ENCODE data around the gene IRF2BP2.

DNA sequence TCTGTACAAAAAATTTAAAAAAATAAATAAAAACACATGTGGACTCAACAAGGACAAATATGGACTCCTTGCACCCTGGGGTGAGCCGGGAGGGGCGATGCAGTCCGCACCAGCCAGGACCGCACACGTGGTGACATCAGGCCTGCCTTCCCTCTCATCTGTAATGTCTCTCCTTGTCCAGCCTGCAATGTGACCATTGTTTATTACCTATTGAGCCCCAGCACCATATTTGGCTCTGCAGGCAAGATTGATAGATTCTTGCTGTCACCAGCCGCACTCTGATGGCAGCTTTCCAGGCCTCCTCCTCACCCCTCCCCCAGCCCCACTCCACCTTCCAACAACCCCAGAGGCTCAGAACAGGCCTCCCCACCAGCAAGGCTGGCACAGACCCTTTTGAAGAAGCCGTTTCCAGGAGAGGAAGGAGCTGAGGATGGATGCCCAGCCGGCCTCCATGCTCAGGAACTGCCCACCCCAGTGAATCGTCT lies 55.1 kb downstream of the IRF2BP2 start:
- RRBS, result no CpG with 5 or more reads among the region's 9 CpGs

- RRBS, result 1% methylated on average over 29 of the region's 89 CpGs
Measured at GRCh38 chr1:234599386-234600511, 10.2 kb downstream of the IRF2BP2 start.

DNA sequence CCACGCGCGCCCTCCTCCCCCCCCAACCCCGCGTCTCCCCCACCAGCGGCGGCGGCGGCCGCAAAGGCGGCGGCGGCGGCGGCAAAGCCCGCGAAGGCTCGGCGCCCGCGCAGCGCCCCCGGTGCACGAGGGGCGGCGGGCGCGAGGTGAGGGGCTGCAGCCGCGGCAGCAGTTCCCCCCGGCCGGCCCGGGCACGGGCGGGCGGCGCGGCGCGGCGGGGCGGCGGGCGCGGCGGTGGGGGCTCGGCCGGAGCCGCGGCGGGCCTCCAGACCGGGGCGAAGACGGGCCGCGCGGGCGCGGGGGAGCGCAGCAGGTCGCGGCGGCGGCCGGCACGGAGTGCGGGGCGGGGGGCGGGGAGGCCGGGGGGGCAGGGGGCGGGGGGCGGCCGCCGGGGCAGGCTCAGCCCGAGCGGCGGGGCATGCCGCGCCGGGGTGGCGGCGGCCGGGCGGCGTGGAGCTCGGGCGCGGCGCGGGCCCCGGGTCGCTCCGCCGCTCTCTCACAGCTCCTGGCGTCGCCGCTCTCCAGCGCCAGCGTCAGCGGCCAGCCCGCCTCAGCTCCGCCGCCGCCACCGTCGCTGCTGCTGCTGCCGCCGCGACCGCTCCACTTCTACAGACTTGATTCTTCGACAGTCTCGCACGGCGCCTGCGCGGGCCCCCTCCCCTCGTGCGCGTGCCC lies at the start of gene IRF2BP2:
IRF2BP2 (minus strand) TSS at position 610 of the 675 bp plus-strand sequence.
- RRBS, result 2% methylated on average over 46 of the region's 119 CpGs

DNA sequence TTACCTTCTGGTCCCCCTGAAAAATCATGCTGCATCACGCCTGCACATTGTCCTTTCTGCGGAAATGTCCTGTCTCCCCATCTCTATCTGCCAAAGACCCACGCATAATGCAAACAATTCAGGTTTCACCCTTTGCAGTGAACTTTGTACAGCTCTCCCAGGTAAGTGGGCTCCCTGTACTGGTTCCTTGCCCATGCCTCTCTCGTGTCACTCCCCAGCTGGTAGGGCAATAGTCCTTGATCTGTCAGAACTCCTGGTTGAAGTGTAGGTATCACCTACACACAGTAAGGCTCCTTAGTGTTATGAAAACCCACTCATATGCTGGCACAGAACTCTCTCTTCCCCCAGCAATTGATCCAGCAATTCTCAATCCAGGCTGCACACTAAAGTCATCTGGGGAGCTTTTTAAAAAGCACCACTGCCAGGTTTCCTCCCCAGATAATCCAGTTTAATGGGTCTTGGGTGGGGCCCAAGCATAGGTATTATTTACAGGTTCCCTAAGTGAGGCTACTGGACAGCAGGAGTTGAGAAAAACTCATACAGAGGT lies 103.1 kb upstream of the IRF2BP2 start:
- RRBS, result no CpG with 5 or more reads among the region's 4 CpGs

DNA sequence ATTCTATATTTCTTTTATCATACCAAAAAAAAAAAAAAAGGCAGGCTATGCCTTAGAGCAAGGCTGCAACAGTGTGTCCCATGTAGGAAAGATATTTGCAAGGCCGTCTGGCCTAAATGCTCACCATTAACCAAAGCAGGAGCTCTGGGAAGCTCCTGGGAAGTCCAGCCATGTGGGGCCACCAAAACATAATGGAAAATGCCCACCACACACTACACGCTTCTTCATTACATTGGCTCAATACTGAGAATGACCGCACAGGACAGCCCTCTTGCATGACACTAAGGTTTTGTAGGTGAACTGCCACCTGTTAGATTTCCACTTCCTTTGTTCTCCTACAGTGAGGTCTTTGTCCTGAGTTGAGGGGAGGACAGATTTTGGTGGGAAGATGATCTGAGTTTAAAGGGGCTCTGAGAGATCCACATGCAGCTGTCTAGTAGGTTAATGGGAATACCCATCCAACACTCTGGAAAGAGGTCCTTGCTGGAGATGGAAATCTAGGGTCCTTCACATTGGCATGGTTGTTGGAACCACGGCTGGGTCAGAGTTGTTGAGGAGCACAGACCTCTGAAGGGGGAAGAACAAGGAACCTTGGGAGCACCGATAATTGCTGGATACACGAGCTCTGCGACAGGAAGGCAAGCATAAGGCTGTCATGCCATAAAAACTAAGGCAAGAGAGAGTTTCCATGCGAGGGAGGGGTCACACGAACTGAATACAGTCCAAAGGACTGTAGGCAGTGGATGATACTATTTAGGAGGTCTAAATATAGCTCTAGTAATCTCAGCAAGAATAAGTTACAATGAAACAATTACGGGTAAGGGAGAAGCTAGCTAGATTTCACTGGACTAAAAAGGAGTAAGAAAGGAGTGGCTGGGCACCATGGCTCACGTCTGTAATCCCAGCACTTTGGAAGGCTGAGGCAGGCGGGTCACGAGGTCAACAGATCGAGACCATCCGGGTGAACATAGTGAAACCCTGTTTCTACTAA lies 105.5 kb upstream of the IRF2BP2 start:
- RRBS, result no CpG with 5 or more reads among the region's 15 CpGs

- RRBS, result no CpG with 5 or more reads among the region's 14 CpGs
Measured at GRCh38 chr1:234720767-234721395, 110.9 kb upstream of the IRF2BP2 start.

DNA sequence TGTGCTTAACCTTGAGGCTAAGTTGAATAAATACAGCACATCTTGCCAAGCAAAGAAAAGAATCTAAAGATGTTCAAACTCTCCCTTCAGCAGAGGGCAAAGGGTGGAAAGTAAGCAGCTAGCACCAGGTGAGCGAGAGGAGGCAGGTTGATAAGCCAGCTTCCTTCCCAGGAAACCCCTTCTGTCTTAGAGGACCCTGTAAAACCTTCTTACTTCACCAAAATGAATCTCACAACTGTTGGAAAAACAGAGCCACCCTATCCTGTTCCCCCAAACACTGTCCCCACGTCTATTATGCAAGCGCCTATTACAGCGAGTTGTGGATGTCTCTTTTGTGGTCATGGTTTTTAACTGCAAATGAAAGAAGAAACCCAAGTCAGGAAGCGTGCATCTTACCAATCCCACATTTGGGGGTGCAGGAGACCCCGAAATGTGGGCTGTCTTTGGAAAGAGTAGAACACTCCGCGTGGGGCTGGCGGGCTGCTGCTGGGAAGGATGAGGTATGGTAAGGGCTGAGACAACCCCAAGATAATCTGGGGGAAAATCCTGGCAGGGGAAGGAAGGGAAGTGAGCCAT lies 168.2 kb upstream of the IRF2BP2 start:
- RRBS, result no CpG with 5 or more reads among the region's 9 CpGs

- RRBS, result no CpG with 5 or more reads among the region's 3 CpGs
Measured at GRCh38 chr1:234854203-234854631, 244.2 kb upstream of the IRF2BP2 start.

GRCh38 chr1:234863960-234864551 lies 254.1 kb upstream of the IRF2BP2 start:
- RRBS, result no CpG with 5 or more reads among the region's 4 CpGs

DNA sequence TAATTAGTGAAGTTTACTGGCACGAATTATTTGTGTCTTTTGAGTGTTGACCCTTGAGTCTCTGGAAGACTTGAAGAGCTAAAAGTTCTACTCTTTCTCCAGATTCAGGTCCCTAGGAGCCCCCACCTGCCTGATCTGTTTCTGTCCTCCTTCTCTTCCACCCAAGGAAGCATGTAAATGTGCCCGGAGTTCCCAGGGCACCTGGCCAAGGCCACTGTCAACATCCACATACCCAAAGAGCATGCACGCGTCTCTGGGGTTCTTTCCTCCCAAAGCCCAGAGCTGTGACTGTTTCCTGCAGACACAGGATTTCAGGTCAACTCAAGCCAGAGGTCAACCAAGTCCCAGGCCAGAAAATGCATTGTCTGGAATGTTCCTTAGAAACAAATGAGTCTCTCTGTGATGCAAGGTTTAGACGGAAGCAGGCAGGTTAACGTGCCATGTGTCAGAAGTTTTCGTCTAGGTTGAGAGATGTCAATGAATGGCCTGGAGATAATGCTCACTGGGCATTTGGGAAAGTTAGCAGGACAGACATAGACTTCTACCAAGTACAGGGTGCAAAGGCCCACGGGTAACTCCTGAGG lies 207.0 kb downstream of the TOMM20 start:
- RRBS, result no CpG with 5 or more reads among the region's 8 CpGs

- RRBS, result 3% methylated on average over 6 of the region's 18 CpGs
Measured at GRCh38 chr1:234963126-234964040, 165.3 kb downstream of the TOMM20 start.

GRCh38 chr1:235010960-235011449 lies 117.6 kb downstream of the TOMM20 start:
- RRBS, result no CpG with 5 or more reads among the region's 8 CpGs

- RRBS, result no CpG with 5 or more reads among the region's 4 CpGs
Measured at GRCh38 chr1:235034760-235035317, 93.8 kb downstream of the TOMM20 start.

DNA sequence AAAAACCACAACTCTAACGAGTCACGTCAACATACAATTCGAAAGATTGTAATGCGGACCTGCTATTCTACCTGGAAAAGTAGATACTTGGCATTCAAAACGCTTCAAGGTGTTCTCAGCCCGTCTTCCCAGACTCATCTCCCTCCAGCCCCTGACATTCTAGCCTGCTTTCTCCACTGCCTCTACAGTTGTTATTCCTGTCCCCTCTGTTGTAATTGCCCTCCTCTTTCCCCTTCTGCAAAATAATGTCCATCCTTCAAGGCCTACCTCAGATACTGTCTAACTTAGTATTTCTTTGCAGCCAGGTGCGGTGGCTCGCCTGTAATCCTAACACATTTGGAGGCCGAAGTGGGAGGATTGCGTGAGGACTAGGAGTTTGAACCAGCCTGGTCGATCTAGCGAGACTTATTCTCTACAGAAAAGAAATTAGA lies 651 bp upstream of the RBM34 start:
- RRBS, result no CpG with 5 or more reads among the region's 12 CpGs

- RRBS, result no CpG with 5 or more reads among the region's 10 CpGs
Measured at GRCh38 chr1:235320126-235321443, 7.4 kb downstream of the ARID4B start.

- RRBS, result no CpG with 5 or more reads among the region's 14 CpGs
Measured at GRCh38 chr1:235423189-235423679, 56.0 kb downstream of the TBCE start.

- RRBS, result 3% methylated on average over 2 of the region's 39 CpGs
Measured at GRCh38 chr1:235648818-235649406, 672 bp downstream of the GNG4 start.

DNA sequence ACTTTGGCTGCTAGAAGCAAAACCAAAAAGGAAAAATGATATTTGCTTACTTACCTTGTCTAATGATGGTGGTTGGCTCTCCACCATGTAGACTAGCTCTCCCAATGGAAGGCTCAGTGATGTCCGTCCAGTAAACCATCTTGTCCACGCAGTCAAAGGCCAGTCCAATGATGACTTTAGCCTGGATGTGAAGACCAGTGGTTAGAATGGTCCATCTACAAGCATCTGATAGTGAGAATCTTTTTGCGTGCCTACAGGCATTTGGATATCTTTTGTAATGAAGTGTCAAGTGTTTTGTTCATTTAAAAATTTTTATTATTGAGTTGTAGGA lies 79.6 kb downstream of the NID1 start:
- RRBS, result no CpG with 5 or more reads among the region's 3 CpGs

GRCh38 chr1:236001469-236002113 lies 63.3 kb downstream of the NID1 start:
- RRBS, result no CpG with 5 or more reads among the region's 7 CpGs